Measurements from ENCODE around the genes HOXA9, HOXA10, HOXA13 and PLEKHA8.

- RRBS = no CpG with 5 or more reads among the region's 19 CpGs
These were observed 13.8 kb downstream of the HOXA4 start for GRCh38 chr7:27116306-27117698.

GRCh38 chr7:27127715-27128571, 2.6 kb downstream of the HOXA4 start:
- RRBS = no CpG with 5 or more reads among the region's 3 CpGs

DNA sequence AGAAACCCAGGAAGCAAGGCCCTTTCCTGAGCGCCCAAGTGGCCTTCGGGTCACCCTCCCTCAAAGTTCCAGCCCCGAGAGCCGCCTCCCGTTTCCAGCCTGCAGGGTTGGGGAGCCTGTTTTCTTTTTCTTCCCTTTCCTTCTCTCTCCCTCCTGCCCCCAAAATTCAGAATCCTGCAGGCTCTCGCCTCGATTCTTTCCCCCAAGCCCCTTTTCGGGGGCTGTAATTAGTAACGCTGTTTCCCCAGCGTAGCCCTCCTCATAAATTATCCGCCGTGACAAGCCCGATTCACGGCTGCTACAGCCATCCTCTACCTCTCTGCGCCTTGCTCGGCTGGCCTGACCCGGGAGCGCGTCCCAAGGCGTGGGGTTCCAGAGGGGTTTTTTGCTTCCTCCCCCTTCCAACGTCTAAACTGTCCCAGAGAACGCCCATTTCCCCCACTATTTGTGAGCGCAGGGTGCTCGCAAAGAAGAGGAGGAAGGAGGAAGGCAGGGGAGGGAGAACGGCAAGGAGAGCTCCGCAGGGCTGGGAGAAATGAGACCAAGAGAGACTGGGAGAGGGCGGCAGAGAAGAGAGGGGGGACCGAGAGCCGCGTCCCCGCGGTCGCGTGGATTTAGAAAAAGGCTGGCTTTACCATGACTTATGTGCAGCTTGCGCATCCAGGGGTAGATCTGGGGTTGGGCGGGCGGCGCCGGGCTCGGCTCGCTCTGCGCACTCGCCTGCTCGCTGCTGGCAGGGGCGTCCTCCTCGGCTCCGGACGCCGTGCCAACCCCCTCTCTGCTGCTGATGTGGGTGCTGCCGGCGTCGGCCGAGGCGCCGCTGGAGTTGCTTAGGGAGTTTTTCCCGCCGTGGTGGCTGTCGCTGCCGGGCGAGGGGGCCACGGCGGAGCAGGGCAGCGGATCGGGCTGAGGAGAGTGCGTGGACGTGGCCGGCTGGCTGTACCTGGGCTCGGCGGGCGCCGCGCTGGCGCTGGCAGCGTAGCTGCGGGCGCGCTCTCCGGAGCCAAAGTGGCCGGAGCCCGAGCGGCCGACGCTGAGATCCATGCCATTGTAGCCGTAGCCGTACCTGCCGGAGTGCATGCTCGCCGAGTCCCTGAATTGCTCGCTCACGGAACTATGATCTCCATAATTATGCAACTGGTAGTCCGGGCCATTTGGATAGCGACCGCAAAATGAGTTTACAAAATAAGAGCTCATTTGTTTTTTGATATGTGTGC, 662 bp downstream of the HOXA5 start:
- RRBS = 3% methylated on average over 52 of the region's 93 CpGs

GRCh38 chr7:27165161-27165754, at the start of gene HOXA9:
Gene HOXA9, minus strand, starts transcription at chr7:27165537.
- RRBS = no CpG with 5 or more reads among the region's 57 CpGs

DNA sequence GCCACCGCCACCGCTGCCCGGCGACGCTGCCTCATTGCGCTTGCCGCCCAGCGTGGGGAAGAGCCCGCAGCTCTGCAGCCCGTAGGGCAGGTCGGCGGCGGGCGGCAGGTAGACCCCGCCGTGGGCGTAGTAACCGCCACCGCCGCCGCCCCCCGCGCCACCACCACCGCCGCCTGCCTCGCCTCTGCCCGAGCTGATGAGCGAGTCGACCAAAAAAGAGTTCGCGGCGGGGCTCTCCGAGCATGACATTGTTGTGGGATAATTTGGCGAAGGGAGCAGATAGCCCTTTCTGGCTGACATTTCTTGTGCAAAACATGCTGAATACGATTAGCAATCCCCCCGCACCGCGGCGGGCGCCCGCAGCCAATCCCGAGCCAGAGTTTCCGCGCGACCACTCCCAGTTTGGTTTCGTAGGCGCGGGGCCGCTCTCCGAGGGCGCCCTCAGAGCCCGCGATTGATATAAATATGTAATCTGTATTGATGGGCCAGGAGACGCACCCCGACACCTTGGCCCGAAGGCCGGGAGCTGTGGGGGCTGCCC, at the start of gene HOXA10:
Gene HOXA10 (minus strand): TSS at position 314 of the 541 bp plus-strand sequence.
- RRBS = 13% methylated on average over 1 of the region's 57 CpGs

- RRBS = no CpG with 5 or more reads among the region's 3 CpGs
These were observed 4.8 kb upstream of the HOXA11 start for GRCh38 chr7:27189777-27190290.

DNA sequence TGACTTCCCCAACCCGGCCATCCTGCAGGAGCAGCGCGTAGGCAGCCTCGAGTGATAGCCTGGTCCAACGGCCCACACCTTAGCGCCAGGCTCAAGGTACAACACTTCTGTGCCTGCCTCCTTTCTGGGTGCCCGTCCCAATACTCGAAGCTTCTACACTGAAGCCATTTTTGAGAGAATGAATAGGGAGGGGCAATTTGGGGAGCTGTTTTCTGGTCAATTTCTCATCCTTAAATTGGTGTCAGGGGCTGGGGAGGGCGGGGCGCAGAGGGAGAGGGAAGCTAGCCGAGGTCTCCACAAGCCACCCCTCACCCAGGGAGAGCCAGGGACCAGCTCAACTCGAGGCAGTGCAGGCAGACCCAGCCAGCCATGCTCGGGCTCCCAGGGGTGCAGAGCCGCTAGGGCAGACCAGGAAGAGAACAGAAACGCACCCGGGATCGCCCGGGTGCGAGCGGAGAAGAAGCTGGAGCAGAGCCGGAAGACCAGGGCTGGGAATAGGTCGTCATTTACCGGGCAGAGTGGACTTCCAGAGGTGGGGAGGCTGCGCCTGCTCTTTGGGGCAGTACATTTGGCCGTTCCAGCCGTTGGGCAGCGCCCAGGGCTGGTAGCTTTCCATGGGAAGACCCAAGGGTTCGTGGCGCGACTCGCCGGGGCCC, 1.1 kb downstream of the HOXA13 start:
- RRBS = 10% methylated on average over 3 of the region's 32 CpGs

DNA sequence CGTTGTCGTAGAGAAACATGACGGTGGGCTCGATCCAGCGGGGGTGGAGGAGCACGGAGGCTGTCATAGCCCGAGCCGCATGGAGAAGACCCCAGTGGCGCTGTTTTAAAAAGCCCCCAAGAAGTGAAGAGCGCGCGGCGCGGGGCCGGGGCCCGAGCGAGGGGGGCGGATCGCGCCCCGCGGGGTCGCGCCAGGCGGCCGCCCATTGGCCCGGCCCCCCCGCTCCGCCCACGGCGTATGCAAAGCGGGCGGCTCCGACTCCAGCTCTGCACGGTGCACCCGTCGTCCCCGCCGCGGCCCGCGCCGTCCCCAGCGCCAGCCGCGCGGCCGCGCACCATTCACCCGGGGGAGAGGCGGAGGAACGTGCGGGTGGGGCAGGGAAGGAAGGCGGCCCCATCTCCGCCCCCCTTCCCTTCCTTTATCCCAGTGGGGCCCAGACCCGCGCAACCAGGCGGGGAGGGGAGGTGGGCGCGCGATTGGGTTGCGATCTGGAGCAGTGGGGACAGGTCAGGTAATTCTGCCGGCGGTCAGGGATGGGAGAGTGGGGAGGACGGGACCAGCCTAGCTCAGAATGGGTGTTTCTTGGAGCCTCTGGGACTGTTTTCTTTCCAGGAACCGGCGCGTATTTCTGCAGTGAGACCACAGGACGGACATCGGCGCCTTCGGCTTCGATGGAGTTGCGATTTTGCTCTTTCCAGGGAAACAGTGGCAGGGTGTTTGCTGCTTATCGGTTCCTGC, at the start of gene HOXA13:
Gene HOXA13 (minus strand): TSS at position 81 of the 738 bp plus-strand sequence.
- RRBS = 5% methylated on average over 17 of the region's 75 CpGs

GRCh38 chr7:27424047-27424766, 181.6 kb downstream of the EVX1 start:
- RRBS = no CpG with 5 or more reads among the region's 5 CpGs

DNA sequence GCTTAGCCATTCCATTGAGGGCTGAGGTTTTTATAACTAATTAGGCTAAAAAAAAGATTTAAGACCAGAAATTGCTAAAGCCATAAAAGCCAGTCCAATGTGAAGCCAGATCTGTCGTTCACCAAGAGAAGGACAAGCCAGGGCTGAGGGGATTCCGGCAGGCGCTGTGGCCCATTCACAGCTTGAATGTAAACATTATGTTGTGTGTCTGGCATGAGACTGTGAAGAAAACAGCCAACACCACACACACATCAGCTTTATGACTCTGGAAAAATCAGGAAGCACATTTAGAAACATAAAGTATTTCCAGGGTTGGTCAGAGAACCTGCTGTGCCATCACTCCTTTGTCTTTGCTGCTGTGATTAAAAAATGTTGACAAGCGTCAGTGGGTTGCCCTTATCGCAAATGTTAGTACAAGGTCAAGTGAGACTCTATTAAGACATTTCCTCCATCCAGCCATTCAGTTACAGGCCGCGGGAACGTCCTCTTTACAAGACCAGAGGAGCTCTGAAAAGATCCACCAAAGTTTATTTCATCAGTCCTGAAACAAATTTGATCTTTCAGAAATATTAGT, 95.4 kb downstream of the TAX1BP1 start:
- RRBS = no CpG with 5 or more reads among the region's 8 CpGs

- RRBS = no CpG with 5 or more reads among the region's 5 CpGs
These were observed 175.2 kb downstream of the JAZF1 start for GRCh38 chr7:28005402-28005855.

GRCh38 chr7:28688460-28689083, 269.6 kb downstream of the TRIL start:
- RRBS = no CpG with 5 or more reads among the region's 7 CpGs

- RRBS = no CpG with 5 or more reads among the region's 8 CpGs
These were observed 257.6 kb downstream of the TRIL start for GRCh38 chr7:28700444-28700941.

DNA sequence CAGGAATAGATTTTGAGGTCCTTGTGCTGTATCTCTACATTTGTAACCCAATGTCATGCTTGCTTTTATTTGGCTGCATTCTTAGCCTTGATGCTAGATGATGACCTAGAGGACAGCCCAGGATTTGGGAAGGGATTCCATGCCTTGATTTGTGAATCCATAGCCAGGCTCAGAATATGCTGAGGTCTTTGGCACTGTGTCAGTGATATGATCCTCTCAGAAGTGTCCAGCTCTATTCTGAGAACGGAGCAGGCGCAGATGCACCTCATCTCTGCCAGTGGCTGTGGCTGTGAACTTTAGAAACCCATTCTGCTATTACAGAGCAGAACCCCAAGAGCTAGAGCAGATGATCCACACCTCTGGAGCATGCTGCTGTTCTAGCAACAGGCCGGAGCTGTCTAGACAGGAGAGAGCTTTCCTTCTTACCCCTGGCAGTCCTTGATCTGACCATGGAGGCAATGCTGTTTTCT, 212.8 kb downstream of the TRIL start:
- RRBS = no CpG with 5 or more reads among the region's 3 CpGs

GRCh38 chr7:28804081-28804729, 153.9 kb downstream of the TRIL start:
- RRBS = no CpG with 5 or more reads among the region's 9 CpGs

GRCh38 chr7:28853758-28854683, 104.1 kb downstream of the TRIL start:
- RRBS = 4% methylated on average over 27 of the region's 64 CpGs

DNA sequence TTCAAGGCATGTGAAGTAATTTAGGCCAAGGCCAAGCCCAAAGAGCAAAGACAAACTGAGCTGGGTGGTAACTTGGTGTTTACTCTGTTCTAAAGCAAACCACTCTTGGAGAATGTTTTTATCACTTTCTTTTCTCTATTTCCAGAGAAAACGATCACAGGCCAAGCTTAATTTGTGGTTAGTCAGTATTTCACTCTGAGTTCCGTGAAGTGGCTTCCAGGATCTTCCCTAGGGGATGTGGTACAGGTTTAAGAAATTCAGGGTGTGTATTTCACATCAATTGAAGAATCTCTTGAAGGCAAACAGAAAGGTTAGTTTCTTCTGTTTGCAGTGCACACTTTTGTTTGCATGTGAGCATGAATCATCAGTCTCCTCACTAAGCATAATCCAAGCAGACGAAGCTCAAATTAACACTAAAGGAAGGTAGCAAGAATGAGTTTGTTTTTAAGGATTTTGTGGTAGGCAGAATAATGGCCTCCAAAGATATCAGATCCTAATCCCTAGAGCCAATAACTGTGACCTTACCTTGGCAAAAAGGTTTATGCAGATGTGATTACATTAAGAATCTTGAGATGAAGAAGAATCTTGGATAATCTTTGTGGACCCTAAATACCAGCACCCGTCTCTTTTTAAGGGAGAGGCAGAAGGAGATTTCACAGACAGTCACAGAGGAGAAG, 113.7 kb upstream of the PRR15 start:
- RRBS = no CpG with 5 or more reads among the region's 4 CpGs

DNA sequence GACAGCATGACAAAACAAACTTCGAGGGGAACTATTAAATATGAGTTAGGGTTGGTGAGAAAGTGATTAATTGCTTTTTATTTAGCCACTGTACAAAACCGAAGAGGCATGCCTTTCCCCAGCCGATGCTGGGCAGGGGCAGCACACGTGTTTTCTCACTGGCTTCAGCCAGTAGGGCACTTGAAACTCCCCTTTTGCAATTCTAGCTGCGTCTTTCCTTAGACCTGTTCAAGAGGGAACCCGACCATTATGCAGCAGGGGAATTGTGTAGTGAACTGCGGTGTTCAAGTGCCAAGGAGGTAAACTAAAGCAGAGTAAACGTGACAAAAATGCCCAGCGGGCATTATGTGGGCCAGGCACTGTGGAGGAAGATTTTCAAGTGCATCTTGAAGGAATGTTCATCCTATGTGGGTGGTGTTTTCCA, 3.2 kb downstream of the WIPF3 start:
- RRBS = no CpG with 5 or more reads among the region's 9 CpGs

GRCh38 chr7:29884036-29884820, 77.9 kb downstream of the WIPF3 start:
- RRBS = 49% methylated on average over 12 of the region's 43 CpGs

- RRBS = 2% methylated on average over 41 of the region's 100 CpGs
These were observed at the start of gene PLEKHA8 for GRCh38 chr7:30028119-30029015. Gene PLEKHA8, plus strand, starts transcription at chr7:30028412.

All from epidermal melanocyte (primary cell).